ENCODE measurements around a stretch of chr1.

DNA sequence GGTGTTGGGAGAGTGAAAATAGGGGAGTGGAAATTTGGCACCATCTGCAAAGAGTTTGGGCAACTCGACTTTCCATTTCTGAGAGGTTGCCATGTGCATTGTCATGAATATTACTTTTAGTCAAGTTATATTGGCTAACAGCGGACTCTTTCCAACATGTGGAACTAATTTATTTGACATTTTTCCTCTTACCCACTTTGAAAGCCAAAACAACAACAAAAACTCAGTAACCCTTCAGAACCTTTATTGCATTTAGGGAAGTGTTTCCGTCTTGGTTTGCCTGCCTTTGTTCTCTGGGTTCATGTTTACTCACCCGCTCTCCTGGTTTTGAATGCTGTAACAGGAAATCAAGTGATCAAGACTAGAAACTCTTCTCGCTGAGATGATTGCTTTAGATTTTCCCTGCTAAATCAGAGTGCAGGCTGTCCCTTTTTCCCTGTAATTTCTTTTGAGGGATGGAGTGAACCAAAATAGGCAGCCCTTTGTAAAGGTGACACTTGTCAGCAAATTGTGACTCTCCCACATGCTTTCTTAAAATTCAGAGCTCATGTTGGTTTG, 70.5 kb downstream of the CACHD1 start:
- PRO-cap: no peak

DNA sequence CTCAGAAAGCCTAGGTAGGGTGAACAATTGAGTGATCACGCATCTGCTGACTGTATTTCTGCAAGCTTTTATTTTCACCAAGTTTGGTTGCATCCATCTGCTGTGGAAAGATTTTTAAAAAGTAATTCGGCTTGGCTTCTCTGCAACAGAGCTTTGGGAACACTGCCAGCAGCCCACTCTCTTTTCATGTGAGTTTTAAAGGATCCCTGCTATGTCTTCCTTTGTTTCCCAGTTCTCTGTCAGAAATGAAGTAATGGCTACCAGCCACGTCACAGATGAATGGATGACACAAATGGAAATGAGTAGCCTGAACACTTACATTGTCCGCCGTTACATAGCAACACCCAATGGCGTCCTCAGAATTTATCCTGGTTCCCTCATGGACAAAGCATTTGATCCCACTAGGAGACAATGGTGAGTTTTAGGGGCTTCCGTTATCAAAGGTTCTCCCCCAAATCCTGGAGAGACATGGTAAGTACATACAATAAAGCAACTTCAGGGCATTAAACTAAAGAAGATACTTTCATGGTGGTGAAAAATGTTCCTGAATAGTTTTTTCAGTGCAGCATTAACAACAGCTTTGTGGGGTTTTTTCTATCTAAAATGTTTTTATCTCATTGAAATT, 80.5 kb upstream of the RAVER2 start:
- PRO-cap: no peak

DNA sequence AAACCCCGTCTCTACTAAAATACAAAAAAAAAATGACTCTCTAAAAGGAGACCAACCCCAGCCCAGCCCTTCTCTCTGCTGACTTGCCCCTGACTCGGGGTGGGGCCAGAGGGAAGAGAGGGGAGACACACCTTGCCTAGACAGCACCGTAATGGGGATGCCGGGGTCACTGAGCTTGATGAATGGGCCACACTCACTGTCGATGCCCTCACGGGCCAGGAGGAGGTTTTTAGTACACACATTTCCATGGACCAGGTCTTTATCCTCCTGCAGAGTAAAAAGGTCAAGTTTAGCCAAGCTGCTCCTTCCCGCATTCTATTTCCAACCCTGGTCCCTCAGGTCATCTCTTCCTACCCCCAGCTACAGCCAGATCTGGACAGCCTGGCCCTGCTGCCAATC, 99.7 kb downstream of the RAVER2 start:
- PRO-cap: no peak

DNA sequence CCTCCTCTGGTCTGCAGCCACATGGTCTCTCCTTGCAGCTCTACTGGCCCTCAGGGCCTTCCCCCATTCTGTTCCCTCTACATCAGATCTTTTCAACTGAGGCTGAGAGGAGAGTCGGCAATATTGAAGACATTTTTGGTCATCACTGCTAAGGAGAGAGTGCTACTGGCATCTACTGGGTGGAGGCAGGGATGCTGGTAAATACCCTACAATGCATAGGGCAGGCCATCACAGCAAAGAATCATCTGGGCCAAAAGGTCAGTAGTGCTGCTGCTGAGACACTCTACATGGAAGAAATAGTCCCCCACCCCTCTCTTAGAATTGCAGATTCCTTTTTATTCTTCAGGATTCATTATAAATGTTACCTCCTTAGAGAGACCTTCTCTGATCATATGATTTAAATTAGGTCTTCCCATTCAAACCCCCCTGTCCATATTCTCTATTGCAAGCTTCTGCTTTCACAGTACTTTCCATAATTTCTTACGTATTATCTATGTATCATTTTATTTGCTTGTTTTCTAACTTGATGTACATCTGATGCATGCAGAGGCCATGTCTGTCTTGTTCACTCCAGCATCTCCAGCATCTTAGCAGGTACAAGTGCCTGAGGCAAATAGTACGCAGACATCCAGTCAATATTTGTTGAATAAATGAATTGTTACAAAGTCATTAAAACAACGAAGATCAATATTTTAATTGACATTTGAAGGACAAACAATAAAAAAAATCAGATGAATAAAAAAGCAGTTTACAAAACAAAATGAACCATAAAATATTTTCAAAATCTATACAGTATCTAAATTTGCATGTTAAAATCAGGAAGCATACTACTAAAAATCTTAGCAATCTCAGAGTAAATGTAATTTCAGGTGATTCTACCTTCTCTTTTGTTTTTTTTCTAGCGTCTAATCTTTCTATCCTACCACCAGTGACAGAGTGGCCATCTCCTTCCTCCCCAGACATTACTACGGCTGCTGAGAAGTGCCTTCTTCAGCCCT, 94.0 kb downstream of the JAK1 start:
- PRO-cap: no peak

DNA sequence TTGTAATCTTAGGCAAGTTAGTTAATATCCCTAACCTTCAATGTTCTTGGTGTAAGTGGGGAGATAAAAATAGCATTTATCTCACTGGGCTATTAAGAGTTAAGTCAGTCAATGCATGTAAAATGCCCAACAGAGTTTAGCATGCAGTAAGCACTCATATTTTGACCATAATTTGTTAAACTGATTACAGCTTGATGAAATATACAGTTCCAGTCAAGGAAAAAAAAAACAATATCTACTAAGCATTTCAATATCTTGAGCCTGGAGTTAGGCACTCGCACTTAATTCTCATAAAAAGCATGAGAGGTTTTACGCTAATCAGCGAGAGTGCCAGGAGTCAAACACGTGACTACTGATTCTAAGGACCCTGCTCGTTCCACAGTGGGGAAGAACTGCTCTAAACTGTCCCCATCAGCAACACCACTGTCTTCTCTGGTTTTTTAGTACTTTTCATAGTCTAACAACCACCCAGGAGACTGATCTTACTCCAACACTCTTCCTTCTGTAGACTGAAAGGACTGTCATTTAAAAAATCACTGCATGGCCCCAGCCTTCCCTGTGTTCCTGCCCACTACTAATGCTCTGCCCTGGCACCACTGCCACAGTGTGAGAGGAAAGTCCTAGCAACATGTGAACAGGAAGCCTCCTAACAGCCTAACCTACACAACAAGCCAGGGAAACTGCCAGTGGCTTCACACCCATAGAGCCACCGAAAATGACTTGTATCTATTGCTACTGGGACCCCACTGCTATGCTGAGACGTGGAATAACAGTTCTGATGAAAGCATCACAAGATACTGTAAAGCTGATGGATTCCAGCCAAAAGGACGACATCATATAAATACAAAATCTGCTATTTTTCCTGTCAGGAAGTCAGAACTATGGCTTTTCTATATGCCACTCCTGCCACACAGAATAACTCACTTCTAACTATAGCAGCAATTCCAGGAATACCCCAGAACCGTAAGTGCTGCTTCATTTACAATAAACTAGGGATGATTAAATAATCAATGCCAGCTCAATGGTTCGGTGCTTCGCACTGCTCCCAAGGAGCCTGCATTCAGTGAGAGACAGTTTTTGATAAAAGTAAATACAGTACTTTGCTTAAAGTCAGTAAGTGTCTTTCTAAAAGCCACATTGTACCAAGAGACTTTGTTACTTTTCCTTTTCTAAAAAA, 75.0 kb downstream of the JAK1 start:
- PRO-cap: no peak

GRCh38 chr1:64925593-64925821, 40.8 kb downstream of the JAK1 start:
- PRO-cap: no peak

DNA sequence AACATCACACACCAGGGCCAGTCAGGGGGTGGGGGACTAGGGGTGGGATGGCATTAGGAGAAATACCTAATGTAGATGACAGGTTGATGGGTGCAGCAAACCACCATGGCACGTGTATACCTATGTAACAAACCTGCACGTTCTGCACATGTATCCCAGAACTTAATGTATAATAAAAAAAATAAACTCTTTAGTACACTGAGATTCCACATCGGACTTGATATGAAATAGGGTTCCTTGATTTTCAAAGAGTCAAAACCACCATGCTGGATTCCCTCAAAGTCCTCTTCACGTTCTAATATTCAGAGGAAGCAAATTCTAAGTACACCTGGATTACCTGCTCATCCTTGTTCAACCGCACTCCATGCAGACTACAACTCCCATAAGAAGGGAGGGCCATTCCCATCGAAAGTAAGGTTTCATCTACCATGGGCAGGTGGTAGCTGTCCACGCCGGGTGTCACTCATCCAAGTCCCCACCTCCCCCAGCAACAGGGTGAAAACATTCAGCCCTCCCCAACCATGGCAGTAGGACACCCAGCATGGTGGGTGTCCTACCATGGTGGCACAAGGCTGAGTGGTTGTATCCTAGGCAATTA, 35.3 kb downstream of the JAK1 start:
- PRO-cap: no peak

GRCh38 chr1:64934249-64934666, 32.1 kb downstream of the JAK1 start:
- PRO-cap: unidirectional peak, plus-strand start at chr1:64934343

- PRO-cap: unidirectional peak, plus-strand start at chr1:64956956
These were observed 10.0 kb downstream of the JAK1 start for GRCh38 chr1:64956122-64957052.

DNA sequence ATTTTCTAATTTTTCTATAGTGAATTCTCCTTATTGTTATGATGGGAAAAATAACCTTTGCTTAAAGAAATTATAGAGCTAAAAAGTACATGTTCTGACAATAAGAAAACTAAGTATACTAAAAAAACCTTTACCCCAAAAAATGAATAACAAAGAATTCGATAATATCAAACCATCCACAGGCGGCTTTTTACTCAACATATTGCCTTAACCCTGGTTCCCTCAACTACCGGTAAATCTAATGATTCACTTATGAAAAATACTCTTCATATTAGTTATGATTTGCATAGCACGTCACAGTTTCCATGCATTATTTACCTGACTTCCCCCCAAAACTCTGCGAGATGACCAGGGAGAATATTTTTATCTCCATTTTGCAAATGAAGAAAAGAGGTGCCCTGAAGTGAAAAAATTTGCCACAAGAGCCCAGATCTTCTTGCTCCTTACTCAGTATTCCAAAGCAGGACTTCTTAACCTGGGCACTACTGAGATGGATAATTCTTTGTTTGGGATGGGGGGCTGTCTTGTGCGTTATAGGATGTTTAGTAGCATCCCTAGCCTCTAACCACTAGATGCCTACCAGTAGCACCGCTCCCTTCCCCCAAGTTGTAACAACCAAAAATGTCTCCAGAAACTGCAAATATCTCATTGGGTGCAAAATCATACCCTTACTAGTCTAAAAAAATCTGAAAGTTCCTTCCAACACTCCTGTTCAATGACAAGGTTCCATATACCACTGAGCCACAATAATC, 2.8 kb downstream of the JAK1 start:
- PRO-cap: bidirectional peak, plus-strand start at position 342 of the sequence, minus-strand start at position 228 of the sequence

- PRO-cap: no peak
These were observed 85.5 kb upstream of the AK4 start for GRCh38 chr1:65062380-65063118.

- PRO-cap: no peak
These were observed 78.7 kb upstream of the AK4 start for GRCh38 chr1:65069239-65069670.

- PRO-cap: no peak
These were observed 14.0 kb downstream of the LEPR start for GRCh38 chr1:65434208-65435110.

DNA sequence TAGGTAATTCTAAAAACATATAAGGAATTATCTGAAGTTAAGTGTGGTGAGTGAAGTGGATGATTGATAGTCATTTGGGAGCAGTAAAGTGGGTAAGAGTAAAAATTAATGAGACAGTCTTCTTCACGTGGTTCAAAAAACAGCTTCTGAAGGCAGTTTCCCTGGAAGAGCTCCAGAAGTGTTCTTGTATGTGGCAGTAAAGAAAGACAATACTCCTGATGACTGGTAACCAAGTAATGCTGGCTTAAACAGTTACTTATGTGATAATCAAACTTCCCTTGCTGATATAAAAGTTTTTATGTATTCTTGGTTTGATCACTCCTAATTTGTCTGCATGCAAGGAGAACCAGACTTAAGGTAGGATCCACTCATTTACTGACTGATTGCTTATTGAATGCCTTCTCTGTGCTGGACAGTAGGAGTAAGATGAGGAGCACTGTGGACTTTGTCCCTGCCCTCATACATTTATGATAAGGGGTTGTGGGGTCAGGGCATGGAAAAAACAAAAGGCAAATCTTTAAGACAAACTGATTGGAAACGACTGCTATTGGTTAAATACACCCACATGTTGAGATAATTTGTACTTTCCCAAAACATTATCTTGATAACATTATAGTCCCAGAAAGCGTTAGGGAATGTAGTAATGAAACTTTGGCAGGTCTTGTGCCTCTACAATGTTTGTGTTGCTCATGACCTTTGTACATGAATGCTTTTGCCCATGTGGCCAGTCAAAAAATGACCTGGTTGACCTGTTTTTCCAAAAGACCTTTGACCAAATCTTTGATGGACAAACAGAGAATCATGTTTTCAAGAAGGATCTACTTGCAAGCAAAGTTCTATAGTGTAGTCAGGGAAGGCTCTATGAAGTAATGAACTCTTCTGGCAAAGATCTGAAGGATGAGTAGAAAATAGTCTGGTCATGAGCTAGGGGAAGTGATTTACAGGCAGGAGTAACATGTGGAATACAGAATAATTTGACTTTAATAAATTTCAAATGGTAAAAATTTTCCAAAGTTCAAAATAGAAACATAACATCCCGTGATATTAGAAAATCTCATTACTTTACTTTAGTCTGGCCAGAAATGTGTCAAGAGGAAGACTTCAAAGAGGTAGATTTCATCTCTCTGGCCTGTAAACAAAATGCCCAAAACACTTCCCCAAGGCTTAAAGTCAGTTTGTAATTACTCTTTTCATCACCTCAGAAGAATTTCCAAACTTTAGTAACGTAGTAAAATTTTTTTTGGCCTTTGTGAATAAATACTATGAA, 50.8 kb downstream of the LEPR start:
- PRO-cap: no peak

- PRO-cap: no peak
These were observed 60.3 kb downstream of the LEPR start for GRCh38 chr1:65480417-65481470.

GRCh38 chr1:65525153-65526151, 105.0 kb downstream of the LEPR start:
- PRO-cap: unidirectional peak, plus-strand start at chr1:65525547

GRCh38 chr1:66300325-66300901, 233.5 kb upstream of the SGIP1 start:
- PRO-cap: no peak

DNA sequence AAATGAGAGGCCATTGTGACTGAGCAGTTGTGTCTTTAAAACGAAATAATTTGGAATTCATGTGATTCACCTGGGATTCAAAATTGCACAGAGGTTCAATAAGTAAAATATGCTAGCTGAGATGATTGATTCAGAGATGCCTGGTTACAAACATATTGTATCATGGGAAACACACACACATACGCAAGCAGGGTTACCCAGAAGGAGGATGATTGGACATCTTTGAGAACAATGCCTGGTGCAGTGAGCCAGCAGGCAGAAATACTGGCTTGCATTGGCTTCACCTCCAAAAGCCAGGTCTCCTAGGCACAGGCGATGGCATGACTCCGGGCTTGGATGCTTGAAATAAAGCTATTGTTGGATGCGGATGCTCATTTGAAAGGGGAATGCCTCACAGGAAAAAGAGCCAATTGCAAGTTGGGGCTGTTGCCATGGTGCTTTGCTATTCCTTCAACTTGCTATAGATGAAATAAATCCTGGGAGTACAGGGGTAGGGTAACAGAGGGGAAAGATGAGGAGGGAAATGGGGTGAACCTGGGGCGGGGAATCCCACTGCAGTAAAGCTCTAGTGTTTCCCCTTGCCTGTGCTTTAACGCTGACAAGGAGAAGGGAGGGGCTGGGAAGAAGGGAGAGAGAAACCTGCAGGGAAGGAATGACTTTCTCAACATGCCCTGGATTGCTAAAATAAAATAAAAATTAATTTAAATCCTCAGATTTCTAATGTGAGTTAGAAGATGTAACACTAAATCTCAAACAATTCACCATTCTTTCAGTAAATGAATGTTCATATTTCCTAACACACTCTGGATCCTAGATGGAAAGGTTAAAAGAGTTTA, 180.6 kb upstream of the SGIP1 start:
- PRO-cap: no peak

DNA sequence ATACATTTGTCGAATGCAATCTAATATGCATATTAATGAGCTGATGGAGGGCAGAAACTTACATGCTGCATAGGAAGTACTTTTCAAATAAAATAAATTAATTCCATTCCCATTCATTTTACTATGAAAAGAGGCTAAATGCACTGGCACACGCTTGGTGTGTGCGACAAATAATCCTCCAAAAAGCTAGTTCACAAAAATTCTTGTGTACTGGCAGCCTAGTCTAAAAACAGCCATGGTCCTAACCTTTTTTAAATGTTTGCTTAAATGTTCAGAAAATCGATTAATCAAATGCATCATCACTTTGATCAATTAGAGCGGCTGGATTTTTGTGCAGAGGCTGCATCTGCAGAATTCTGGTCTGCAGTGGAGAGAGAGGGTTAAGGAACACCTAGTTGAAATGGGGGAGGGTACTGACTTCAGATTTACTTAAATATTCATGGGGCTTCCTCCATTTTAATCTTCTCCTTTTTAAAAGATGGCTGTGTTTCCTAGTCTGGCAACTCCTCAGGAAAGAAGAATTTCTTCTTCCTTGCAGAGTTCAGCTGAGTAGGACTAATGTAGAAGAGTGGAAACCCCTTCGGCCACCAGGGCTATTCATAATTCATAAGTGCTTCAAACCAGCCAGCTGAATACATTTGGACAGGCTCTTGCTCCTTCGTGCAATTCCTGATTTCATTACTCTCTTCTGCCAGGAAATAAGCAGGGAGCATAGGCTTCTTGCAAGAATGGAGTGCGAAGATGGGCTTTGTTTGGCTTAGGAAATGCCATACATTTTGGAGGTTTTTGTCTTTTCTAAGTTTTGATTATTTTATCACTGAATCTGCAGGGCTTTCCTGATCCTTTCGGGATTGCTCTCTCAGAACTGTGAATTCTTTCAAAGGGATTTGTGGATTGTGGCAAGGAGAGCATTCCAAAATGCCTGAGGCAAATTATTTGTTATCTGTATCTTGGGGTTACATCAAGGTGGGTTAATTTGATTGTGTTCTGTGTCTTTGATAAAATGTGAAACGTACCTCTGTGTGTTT, 179.7 kb upstream of the SGIP1 start:
- PRO-cap: no peak

- PRO-cap: no peak
These were observed 168.3 kb upstream of the SGIP1 start for GRCh38 chr1:66365460-66366154.

Measured in paraaortic lymph node (tissue), 1 donor.